ENCODE measurements around a stretch of chr14.

GRCh38 chr14:102923696-102924369 lies 1.4 kb downstream of the AMN start:
- PRO-cap, 7 experiments = no peak in any of the 7 experiments

DNA sequence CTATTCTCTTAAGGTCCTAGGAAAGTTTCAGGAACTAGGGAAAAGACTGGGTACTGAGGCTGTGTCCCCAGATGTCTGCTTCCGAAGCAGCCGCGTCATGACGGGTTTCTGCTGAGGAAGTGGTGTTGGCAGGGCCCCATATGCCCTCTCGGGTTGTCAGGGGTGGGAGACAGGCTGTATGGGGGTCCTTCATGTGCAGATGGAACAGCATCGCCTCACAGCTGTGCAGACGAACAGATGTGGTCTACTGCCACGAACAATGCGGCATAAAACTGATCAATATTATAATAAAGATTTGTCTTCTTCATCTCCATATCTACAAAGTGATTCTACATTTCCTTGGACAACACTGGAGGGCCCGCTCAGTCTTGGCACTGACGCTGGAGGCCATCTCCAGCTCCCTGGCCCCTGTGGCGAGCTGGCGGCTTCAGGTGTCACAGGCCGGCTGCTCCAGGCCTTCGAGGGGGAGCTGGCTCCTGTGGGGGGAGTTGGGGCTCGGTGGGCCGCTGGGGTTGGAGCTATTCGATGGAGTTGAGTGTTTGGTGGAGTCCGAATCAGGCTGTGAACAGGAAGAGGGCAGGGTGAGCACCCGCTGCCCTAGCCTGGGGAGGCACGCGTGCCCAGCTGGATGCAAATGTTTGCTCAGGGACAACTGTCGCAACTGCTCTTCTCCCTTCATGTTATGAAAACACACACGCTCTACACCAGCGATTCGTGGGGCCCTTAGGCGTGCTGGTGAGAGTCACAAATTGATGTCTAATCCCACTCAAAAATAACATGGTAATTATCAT lies 11.0 kb downstream of the AMN start:
- PRO-cap, 7 experiments = no peak in any of the 7 experiments

- PRO-cap, 7 experiments = no peak in any of the 7 experiments
Measured at GRCh38 chr14:103004099-103004610, 53.2 kb downstream of the CDC42BPB start.

- PRO-cap, 7 experiments = no peak in any of the 7 experiments
Measured at GRCh38 chr14:103052292-103052819, 5.0 kb downstream of the CDC42BPB start.

DNA sequence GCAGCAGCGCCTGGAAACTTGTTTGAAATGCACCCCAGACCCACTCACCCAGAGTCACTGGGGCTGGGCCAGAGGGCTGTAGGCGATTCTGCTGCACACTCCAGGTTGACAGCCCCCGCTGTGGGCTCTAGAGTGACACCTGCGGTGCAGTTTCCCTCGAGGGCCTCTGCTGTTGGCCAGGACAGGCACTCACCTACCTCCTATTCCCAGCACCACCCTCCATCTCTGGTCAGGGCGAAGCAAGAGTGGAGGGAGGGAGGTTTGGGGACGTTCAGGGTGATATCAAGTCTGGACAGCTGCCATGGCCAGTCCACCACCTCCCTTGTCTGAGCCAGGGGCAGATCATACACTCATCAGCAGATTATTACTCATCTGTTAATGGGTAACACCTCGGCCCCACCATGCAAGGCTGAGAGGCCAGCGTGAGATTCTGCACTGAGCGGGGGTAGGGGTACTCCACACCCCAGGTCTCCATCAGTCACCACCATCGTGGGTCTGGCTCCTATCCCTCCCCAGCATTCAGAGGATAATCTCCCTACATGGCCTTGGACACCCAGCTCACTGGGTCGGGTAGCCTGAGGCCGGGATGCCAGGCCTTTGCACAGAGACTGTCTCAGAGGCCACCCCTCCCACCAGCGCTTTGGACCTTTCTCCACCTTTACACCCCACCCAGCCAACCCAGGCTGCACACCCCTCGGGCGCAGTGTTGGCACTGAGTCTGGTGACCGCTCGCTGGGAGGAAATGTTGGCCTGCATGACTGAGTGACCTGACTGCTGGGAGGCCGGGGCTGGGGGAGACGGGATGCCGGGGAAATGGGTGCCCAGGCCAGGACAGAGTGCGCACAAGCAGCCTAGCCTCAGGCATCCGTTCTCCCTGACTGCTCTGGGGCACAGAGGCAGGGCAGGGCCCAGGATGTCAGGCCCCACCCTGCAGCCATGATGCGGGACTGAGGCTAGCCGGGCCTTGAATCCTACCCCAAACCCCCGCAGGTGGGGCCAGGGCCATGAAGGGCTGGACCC lies 10.8 kb upstream of the LBHD2 start:
- PRO-cap, 7 experiments = peak in 3 of 7 experiments; most common minus-strand start position 217 of the sequence (in 3)

GRCh38 chr14:103107997-103108594 lies 13.6 kb downstream of the EXOC3L4 start:
- PRO-cap, 7 experiments = no peak in any of the 7 experiments

DNA sequence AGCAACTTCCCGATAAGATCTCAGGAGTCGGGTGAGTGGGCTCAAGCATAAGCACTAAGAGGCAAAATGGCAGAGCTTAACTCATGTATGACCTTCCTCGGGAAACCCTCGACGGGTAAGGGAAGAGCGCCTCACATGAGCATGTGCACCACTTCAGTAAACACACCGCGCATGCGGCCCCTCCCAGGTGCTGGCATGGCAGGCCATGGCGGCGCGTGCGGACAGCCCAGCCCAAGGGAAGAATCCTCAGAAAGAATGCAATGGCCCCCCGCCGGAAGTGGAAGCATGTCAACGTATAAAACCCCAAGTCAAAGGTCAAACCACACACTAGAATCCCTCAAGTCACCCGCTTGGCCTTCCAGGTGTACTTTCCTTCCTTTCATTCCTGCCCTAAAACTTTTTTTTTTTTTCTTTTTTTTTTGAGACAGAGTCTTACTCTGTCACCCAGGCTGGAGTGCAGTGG lies 6.6 kb upstream of the TNFAIP2 start:
- PRO-cap, 7 experiments = no peak in any of the 7 experiments

- PRO-cap, 7 experiments = no peak in any of the 7 experiments
Measured at GRCh38 chr14:103119215-103119472, 4.1 kb upstream of the TNFAIP2 start.

DNA sequence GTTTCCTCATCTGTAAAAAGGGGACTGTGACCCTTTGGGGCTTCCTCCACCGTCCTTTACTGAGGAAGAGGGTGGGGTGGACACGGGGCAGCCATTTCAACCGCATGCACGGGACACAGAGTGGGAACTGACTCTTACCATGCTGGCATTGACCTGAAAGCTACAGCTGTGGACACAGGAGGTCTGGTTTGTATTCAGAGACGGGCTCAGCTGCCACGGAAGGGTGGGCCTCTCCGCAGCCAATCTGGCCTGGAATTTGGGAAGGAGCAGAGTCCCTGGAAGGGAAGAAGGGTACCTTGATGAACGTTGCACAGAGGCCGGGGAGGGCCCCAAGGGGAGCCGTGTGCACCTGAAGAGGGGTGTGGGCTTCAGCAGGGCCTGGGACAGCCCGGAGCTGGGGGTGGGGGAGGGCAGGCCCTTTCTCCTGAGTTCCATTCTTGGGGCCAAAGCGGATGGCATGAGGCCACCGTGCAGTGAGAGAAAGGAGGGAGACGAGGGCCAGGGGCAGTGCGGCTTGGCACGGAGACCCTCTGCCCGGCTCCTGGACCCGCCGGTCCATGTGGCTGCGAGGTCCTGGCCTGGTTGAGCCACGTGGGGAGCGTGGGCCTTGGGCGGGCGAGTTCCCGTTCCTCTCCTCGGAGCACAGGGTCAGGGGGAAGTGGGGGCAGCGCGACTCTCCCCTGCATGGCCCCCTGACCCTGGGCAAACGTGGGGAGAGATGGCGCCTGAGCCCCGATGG lies 14.6 kb downstream of the TNFAIP2 start:
- PRO-cap, 7 experiments = no peak in any of the 7 experiments

DNA sequence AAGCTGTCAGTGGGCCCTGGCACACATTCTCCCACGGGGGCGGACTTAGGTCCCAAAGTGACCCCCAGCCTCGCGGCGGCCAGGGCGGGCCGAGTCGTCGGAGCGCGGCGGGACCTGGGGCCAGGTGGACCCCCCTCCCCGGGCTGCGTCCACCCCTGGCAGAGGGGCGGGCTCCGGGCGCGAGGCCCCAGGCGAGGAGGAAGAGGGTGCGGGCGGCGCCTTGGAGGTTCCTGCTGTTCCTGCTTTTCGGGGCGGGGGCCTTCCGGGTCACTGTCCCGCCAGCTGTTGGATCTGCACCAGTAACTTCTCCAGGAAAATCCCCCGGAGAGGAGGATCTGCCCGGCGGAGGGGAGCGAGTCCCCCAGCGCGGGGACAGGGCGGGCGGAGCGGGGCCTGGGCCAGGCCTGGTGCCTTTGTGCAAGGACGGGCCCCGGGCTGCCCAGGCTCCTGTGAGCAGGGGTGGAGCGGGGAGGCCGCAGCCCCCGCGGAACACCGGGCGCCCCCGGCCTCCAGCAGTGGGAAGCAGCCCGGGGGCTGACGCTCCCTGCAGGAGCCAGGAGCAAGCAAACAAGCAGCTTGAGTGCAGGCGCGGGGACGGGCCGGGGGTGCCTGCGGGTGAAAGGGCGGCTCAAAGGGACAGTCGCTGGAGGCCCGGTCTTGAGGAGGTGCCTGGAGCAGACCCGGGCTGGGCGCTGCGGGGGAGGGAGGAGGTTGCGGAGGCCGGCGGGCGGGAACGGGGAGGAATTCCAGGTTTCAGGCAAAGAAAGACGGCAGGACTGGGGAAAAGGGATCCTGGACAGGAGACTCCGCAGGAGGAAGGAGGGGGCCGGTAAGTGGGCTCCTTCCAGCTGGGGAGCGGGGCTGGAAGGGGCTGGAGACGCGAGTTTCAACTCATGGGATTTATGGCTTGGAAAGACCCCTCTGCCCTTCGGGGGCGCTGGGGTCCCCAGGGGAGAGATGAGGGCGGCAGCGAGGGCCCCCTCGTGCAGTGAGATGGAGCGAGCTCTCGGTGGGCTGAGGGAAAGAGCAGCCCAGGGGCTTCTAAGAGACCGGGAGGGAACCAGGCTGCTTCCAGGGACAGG lies 15.5 kb downstream of the TNFAIP2 start:
- PRO-cap, 7 experiments = no peak in any of the 7 experiments

DNA sequence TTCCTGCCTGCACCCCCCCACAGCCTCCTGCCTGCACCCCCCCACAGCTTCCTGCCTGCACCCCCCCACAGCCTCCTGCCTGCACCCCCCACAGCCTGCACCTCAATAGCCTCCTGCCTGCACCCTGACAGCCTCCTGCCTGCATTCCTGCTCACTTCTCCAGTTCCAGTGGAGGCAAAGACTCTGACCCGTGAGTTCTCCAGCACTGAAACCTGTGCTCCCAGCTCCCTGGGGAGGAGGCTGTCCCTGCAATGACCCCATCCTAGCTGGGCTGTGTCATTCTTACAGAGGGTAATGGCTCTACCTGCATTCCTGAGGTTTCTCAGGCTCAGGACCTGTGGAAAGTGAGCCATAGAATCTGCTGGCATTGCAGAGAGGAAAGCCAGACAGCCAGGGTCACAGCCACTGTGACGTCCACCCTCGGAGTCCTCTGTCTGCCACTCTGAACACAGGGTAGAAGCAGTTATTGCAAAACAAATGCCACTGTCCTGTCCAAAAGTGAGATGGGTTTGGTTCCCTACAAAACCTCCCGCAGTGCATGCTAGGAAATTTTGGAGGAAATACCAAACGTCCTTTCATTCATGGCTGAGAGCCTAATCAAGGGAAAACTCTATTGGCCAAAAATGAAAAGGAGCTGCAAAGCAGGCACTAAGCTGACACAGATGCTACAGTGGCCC lies 37.7 kb downstream of the TNFAIP2 start:
- PRO-cap, 7 experiments = no peak in any of the 7 experiments

DNA sequence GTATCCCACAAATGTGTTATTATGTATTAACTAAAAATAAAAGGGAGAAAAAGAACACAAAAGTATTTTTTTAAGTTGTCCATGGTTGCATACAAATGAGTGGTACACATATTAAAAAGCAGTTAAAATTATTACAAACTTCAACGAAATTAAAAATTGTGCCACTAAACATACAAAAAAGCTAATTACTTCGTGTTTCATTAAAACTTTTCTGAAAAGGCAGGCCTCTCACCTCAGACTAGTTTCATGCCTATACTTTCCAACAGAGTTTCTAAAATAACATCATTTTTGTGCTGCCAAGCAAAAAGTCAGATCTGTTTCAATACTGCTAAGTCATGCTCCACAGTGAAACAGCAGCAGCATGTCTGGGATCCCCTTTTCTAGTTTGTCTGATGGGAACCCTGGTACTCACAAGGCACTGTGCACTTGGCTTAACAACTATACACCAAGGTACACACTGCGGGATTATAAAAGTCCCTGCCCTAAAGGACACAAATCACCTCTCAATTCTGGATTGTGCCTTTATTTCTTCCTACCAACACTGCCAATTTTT lies 2.0 kb upstream of the EIF5 start:
- PRO-cap, 7 experiments = no peak in any of the 7 experiments

DNA sequence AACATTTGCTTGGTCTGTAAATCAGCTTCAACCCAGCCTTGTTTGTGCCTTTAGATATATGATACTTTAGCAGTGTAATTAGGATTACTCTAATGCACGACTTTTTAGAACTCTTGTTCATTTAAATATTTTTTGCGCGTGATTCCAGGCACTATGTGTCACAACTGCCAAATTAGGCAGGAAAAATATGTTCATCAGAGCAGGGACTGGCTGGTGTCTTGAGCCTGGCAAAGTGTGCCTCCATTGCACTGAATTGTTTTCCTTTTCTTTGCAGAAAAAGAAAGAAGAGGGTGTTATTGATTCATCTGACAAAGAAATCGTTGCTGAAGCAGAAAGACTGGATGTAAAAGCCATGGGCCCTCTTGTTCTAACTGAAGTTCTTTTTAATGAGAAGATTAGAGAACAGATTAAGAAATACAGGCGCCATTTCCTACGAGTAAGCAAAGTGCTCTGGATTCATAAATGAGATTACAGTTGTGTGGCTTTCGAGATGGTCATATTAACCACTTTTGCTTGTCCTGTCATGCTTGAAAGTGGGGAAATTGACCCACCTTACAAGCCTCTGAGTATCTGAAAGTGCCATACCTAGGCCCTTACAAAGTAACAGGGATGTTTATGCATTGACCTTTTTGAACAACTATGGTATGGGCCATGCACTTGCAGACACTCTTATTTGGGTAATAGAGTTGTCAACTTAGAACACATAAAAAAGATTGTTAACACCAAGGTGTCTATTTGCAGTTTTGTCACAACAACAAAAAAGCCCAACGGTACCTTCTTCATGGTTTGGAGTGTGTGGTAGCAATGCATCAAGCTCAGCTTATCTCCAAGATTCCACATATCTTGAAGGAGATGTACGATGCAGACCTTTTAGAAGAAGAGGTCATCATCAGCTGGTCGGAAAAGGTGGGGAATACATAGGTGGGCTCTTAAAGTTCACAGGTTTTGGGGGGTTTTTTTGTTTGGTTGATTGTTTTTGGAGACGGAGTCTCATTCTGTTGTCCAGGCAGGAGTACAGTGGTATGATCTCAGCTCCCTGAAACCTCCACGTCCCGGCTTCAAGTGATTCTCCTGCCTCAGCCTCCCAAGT lies 5.2 kb downstream of the EIF5 start:
- PRO-cap, 7 experiments = no peak in any of the 7 experiments

- PRO-cap, 7 experiments = peak in 2 of 7 experiments; most common plus-strand start chr14:103344637 (in 1)
Measured at GRCh38 chr14:103343923-103344911, 10.2 kb downstream of the EIF5 start.

GRCh38 chr14:103377824-103378579 lies 7.2 kb upstream of the MARK3 start:
- PRO-cap, 7 experiments = no peak in any of the 7 experiments

DNA sequence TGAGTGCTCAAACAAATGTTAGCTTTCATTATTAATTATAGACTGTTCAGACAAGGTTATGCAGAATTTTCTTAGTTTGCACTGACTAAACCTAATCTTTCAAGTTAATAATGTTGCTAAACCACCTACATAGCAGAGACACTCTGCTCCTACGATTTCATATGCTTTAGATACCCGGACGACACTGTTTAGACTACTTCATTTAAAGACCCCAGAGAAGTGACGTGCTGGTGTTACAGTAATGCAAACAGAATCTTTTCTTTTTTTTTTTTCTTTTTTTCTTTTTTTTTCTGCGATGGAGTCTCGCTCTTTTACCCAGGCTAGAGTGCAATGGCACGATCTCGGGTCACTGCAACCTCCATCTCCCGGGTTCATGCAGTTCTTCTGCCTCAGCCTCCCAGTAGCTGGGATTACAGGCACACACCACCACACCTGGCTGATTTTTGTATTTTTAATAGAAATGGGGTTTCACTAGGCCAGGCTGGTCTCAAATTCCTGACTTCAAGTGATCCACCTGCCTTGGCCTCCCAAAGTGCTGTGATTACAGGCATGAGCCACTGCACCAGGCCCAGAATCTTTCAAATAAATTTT lies 38.6 kb downstream of the CKB start:
- PRO-cap, 7 experiments = no peak in any of the 7 experiments

- PRO-cap, 7 experiments = no peak in any of the 7 experiments
Measured at GRCh38 chr14:103484495-103484829, 38.2 kb downstream of the CKB start.

- PRO-cap, 7 experiments = no peak in any of the 7 experiments
Measured at GRCh38 chr14:103657268-103658057, 28.5 kb downstream of the KLC1 start.

DNA sequence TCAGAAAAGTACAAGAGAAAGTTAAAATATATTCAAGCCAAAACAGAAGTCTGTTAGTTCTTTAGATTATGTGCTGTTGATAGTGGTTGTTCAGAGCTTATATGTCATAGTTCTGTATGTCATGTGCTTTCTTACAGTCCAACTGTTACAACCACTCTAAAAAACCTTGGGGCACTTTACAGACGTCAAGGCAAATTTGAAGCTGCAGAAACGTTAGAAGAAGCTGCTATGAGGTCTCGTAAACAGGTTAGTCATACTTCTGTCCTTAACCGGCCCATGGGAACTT lies 38.0 kb downstream of the XRCC3 start:
- PRO-cap, 7 experiments = no peak in any of the 7 experiments

DNA sequence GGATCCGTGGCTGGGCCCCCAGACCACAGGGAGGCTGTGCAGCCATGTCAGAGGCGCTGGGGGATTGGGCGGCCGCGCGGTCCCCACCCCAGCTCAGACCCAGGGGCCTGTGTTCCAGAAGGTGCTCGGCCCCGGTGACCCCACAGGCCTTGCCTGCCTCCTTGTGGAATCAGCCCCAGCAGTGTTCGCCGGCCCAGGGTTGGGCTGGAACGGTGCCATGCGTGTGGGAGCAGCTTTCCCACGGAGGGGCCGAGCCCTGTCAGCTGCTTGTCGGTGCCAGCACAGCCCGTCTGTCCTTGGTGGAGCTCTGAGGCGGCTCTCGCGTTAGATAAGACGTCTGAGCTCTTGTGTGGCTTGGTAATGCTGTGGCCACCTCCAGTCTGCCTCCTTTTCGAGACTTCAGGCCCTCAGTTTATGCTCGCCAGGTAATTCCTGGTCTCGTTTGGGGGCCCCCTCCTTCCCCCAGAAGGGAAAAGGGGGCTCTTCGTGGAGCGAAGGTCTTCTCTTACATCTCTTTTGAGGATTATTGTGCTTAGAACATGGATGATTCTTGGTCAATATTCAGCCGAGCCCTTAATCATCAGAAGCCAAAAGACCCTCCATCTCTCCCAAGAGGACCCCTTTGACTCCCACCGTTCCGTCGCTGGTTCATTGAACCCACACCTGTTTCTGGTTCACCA lies 8.6 kb downstream of the ZFYVE21 start:
- PRO-cap, 7 experiments = no peak in any of the 7 experiments

All from T-cell (primary cell).